Measurements from ENCODE around the genes BCAS1, PFDN4, MC3R, CSTF1 and BMP7.

GRCh38 chr20:53712567-53713108, 119.0 kb upstream of the ZNF217 start:
- PRO-cap, 2 experiments: no peak in any of the 2 experiments

- PRO-cap, 2 experiments: peak in 1 of 2 experiments; most common minus-strand start chr20:53718491 (in 1)
Measured at GRCh38 chr20:53718132-53718732, 124.6 kb upstream of the ZNF217 start.

DNA sequence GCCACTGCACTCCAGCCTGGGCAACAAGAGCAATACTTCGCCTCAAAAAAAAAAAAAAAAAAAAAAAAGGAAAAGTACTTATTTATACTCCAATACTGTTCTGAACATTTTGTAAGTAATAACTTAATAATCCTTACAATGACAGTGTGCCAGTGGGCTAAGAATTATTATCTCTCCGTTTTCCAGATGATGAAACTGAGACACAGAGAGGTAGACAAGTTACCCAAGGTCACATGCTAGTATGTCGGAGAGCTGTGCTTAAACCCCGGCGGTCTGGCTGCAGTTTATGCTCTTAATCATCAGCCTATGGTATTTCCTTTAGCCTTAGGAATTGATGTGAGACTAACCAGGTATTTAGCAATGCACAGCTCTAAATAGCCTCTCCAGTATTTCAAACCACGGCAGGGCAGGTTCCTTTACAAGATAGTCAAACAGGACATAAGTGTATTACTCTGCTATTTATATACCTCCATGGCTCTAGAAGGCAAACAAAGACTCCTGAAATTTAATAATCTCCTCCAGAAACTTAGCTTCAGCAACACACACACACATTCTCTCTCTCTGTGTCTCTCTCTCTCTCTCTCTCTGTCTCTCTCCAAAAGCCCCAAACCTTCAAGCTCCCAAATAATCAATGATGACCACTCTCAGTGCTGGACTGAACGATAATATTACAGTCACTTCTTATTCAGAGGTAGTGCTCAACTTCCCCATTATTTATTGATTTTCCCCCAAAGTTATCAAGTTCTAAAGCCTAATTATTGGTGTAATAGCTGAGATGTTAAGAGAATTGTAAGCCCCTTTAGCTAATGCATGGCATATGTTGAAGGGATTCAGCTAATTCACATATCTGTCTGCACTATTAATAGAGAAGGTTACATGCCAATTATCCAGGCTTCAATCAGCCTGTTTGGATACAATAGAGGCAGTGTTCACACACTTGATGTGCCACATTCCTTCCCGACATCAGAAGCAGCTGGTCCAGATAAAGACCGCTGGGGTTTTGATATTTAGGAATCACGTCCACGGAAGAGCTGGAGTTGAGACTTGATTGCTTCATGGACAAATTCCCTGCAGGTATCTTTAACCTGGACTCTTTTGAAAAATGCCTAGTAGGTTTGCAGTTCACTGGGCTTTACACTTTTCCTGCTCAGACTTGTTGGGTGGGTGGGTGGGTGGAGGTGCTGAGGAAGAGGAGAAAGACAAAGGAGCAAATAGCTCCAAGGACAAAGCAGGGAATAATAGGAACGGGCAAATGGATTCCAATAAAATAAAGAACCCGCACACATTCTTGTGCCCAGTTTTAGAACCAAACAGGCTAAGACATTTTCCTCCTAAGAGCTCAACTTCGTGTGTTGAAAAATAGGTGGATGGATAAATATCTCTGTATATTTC, 142.3 kb upstream of the ZNF217 start:
- PRO-cap, 2 experiments: no peak in any of the 2 experiments

GRCh38 chr20:53754390-53755007, 160.9 kb upstream of the ZNF217 start:
- PRO-cap, 2 experiments: peak in 2 of 2 experiments; most common plus-strand start chr20:53754693 (in 1); most common minus-strand start chr20:53754538 (in 2)

- PRO-cap, 2 experiments: no peak in any of the 2 experiments
Measured at GRCh38 chr20:53763610-53764563, 170.2 kb upstream of the ZNF217 start.

- PRO-cap, 2 experiments: no peak in any of the 2 experiments
Measured at GRCh38 chr20:53859664-53860165, 210.7 kb downstream of the BCAS1 start.

DNA sequence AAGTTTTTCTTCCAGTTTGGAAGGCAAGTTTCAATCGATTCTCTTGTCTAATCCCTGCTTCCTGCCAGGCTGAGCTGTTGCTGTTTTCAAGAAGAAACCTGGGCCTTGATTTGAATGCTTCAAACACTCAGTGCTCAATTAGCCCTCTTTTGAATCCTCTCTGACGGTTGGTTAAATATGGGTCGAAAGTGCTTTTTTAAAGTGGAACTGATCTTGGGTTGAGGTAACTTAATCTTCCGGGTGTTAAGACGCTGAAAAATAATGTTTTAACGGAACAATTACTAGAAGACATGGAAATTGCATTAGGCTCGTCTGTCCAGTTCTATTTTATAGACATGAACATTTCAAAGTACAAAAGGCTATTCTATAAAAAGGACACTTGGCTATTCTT, 203.2 kb downstream of the BCAS1 start:
- PRO-cap, 2 experiments: no peak in any of the 2 experiments

GRCh38 chr20:53884723-53884967, 185.7 kb downstream of the BCAS1 start:
- PRO-cap, 2 experiments: no peak in any of the 2 experiments

DNA sequence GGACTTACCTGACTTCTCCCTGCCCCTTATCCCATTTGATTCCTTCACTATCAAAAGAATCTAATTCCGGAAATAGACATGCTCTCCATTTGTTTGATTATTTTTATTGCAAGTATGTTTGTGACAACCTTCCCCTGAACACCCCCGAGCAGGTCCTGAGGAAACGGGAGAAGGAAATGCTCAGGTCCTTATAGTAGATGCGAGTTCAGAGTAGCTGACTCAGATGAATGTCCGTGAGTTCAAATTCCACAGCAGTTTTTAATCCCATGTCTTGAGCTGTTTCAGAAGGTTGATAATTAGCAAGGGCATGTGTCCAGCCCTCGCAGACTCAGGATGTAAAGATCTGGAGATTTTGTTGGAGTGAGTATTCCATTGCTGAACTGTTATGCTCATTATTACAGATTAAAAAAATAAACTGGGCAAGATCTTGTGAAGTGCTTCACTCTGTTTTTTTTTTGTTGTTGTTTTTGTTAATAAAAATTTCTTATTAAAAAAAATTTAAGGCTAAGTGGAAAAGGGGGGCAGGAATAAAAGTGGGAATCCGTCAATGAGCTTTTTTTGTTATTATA, 169.3 kb downstream of the BCAS1 start:
- PRO-cap, 2 experiments: no peak in any of the 2 experiments

GRCh38 chr20:53922770-53923459, 147.5 kb downstream of the BCAS1 start:
- PRO-cap, 2 experiments: no peak in any of the 2 experiments

- PRO-cap, 2 experiments: no peak in any of the 2 experiments
Measured at GRCh38 chr20:53940964-53941554, 129.3 kb downstream of the BCAS1 start.

DNA sequence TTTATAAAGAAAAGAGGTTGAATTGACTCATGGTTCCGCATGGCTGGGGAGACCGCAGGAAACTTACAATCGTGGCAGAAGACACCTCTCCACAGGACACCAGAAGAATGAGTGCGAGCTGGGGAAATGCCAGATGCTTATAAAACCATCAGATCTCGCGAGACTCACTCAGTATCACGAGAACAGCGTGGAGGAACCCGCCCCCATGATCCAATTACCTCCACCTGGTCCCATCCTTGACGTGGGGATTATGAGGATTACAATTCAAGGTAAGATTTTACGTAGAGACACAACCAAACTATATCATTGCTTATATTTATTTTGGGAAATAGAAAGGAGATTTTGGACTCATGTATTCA, 11.5 kb downstream of the BCAS1 start:
- PRO-cap, 2 experiments: no peak in any of the 2 experiments

DNA sequence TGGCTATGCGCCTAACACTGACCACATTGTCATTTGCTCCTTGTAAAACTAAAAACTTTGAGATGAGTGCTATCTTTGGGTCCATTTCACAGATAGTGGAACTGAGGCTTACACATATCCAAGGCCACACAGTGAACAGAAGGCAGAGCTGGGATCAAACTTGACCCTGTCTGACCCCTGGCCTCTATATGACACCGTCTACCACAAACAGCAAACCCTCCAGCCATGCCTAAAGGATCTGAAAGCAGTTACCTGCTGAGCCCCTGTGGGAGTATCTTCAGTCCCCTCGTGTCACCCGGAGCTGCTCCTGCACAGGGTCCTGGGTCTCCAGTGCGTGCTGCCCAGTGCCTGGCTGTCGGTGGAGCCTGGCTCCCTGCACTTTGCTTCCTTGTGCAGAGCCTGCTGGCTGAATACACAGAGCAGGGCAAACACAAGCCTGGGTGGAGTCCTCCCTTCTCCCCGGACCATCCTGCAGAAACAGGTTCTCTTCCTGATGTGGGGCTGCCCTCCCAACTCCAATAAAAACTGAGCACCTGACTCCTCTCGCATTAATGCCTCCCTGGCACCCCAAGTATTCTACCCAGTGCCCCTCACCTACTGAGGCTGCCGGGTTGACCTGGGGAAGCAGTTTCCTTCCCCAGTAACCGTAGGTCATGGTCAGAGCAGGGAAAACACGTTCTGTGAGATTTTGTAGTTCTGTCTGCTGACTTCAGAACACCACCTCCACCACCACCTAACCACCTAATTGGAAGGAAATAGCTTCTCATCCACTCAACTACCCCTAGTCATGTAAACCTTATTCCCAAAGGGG, at the start of gene BCAS1:
TSS of gene BCAS1 (minus strand) at position 414 of the 811 bp plus-strand sequence.
- PRO-cap, 2 experiments: no peak in any of the 2 experiments

DNA sequence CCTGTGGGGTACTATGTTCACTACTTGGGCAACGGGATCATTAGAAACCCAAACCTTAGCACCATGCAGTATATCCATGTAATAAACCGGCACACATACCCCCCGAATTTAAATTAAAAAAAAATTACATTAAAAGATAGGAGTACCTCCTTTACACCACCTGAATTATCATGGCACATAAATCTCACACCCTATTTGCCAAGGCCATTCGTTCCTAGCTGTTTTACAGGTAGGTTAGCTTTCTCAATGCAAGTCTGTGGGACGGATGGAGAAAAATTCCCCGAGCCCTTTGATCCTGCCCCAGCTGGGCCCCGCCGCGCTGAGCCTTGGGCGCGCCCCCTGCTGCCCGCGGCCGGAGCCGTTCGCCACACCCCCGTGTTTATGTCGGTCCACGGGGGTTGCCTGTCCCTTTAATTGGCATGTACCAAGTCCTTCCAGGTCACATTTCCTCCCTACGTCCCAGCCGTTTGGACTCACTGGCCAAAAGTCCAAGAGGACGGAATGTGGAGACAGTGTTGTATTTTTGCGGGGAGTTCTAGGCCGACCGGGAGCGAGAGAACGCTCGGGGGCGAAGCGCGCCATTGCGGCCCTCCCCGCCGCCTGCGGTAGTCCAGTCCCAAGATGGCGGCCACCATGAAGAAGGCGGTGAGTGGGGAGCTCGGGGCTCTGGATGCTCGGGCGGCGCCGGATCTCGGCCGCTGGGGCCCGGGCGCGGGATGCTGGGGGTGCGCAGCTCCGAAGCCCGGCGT, at the start of gene PFDN4:
TSS of gene PFDN4 (plus strand) at position 608 of the 749 bp plus-strand sequence.
- PRO-cap, 2 experiments: peak in 2 of 2 experiments; most common plus-strand start position 634 of the sequence (in 2)

GRCh38 chr20:56248549-56248934, at the start of gene MC3R:
TSS of gene MC3R (plus strand) at chr20:56248732.
- PRO-cap, 2 experiments: no peak in any of the 2 experiments

GRCh38 chr20:56392336-56392843, at the start of gene CSTF1:
TSS of gene CSTF1 (plus strand) at chr20:56392645.
- PRO-cap, 2 experiments: peak in 2 of 2 experiments; most common plus-strand start chr20:56392545 (in 2)

GRCh38 chr20:56450256-56450614, 18.2 kb upstream of the RTF2 start:
- PRO-cap, 2 experiments: no peak in any of the 2 experiments

DNA sequence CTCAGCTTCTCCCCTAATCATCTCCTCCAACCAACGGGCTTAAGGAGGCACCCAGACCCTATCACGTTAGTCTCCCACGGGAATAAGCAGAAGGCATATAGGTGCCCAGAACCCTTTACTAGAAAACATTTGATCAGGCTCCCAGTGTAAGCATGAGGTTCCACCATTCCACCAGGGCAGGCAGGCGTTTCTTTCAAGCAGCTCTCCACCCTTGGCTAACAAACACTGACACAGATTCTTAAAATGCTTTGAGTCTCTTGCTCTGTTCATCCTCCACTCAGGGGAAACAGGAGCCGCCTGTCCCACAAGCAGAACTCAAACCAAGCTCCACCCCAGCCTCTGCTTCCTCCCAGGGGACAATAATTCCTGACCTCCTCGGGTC, 19.0 kb downstream of the BMP7 start:
- PRO-cap, 2 experiments: no peak in any of the 2 experiments

GRCh38 chr20:57266552-57267182, at the start of gene BMP7:
TSS of gene BMP7 (minus strand) at chr20:57266641.
- PRO-cap, 2 experiments: no peak in any of the 2 experiments

DNA sequence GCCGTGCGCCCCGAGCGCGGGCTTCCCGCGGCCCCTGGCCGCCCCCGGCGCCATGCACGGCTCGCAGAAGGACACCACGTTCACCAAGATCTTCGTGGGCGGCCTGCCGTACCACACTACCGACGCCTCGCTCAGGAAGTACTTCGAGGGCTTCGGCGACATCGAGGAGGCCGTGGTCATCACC, 295 bp downstream of the RBM38 start:
- PRO-cap, 2 experiments: no peak in any of the 2 experiments

All from monocyte (primary cell).